ENCODE measurements around a stretch of chr18.

- RRBS, 2 experiments = no CpG with 5 or more reads among the region's 7 CpGs
CAGE:
- cytosol, long polyA minus RNA = no peak
- cytosol, long polyA plus RNA = no peak
- long polyA plus RNA = no peak
- nucleus, long polyA minus RNA = no peak
- nucleus, long polyA plus RNA = no peak
Measured at GRCh38 chr18:44507377-44508339, 173.0 kb upstream of the SETBP1 start.

- RRBS, 2 experiments = no CpG with 5 or more reads among the region's 8 CpGs
CAGE:
- cytosol, long polyA minus RNA = no peak
- cytosol, long polyA plus RNA = no peak
- long polyA plus RNA = no peak
- nucleus, long polyA minus RNA = no peak
- nucleus, long polyA plus RNA = no peak
Measured at GRCh38 chr18:44709476-44710091, 28.9 kb downstream of the SETBP1 start.

DNA sequence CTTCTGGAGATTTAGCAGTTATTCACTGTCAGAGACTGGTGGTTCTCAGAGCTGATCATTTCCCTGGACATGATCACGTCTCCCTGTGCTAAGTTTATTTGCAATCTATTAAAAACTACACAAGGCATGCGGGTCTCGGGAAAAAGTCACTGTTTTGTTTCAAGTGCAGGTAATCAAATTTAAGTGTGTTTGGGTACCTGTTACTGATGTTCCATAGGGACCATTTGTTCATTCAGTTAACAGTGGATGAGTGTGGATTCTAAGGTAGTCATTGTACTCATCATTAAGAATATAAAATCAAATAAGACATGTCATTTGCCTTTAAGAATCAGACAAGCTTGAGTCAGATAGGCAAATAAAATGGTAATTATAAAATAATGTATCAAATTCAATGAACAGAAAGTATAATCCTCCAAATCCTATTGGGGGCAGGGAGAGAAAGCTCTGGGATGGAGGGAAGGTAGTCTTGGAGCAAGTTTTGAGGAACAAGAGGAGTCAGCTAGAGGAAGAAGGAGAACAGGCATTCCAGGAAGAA, 47.6 kb downstream of the SETBP1 start:
- RRBS, 2 experiments = no CpG with 5 or more reads among the region's 3 CpGs
CAGE:
- cytosol, long polyA minus RNA = no peak
- cytosol, long polyA plus RNA = no peak
- long polyA plus RNA = no peak
- nucleus, long polyA minus RNA = no peak
- nucleus, long polyA plus RNA = no peak

- RRBS, 2 experiments = no CpG with 5 or more reads among the region's 4 CpGs
CAGE:
- cytosol, long polyA minus RNA = no peak
- cytosol, long polyA plus RNA = no peak
- long polyA plus RNA = no peak
- nucleus, long polyA minus RNA = no peak
- nucleus, long polyA plus RNA = no peak
Measured at GRCh38 chr18:44745379-44746214, 64.9 kb downstream of the SETBP1 start.

GRCh38 chr18:44747611-44748279, 67.1 kb downstream of the SETBP1 start:
CAGE:
- cytosol, long polyA minus RNA = no peak
- cytosol, long polyA plus RNA = no peak
- long polyA plus RNA = no peak
- nucleus, long polyA minus RNA = no peak
- nucleus, long polyA plus RNA = no peak

GRCh38 chr18:44779020-44779717, 98.5 kb downstream of the SETBP1 start:
- RRBS, 2 experiments = no CpG with 5 or more reads among the region's 9 CpGs
CAGE:
- cytosol, long polyA minus RNA = no peak
- cytosol, long polyA plus RNA = no peak
- long polyA plus RNA = no peak
- nucleus, long polyA minus RNA = no peak
- nucleus, long polyA plus RNA = no peak

- RRBS, 2 experiments = no CpG with 5 or more reads among the region's 4 CpGs
CAGE:
- cytosol, long polyA minus RNA = no peak
- cytosol, long polyA plus RNA = no peak
- long polyA plus RNA = no peak
- nucleus, long polyA minus RNA = no peak
- nucleus, long polyA plus RNA = no peak
Measured at GRCh38 chr18:44881121-44881640, 200.5 kb downstream of the SETBP1 start.

- RRBS, 2 experiments = no CpG with 5 or more reads among the region's 2 CpGs
CAGE:
- cytosol, long polyA minus RNA = no peak
- cytosol, long polyA plus RNA = no peak
- long polyA plus RNA = no peak
- nucleus, long polyA minus RNA = no peak
- nucleus, long polyA plus RNA = no peak
Measured at GRCh38 chr18:45066749-45067382, 386.2 kb downstream of the SETBP1 start.

GRCh38 chr18:45838443-45839233, 13.2 kb downstream of the SIGLEC15 start:
- RRBS, 2 experiments = 87 to 93% methylated on average over 6 to 17 of the region's 65 CpGs
CAGE:
- cytosol, long polyA minus RNA = no peak
- cytosol, long polyA plus RNA = no peak
- long polyA plus RNA = no peak
- nucleus, long polyA minus RNA = no peak
- nucleus, long polyA plus RNA = no peak

DNA sequence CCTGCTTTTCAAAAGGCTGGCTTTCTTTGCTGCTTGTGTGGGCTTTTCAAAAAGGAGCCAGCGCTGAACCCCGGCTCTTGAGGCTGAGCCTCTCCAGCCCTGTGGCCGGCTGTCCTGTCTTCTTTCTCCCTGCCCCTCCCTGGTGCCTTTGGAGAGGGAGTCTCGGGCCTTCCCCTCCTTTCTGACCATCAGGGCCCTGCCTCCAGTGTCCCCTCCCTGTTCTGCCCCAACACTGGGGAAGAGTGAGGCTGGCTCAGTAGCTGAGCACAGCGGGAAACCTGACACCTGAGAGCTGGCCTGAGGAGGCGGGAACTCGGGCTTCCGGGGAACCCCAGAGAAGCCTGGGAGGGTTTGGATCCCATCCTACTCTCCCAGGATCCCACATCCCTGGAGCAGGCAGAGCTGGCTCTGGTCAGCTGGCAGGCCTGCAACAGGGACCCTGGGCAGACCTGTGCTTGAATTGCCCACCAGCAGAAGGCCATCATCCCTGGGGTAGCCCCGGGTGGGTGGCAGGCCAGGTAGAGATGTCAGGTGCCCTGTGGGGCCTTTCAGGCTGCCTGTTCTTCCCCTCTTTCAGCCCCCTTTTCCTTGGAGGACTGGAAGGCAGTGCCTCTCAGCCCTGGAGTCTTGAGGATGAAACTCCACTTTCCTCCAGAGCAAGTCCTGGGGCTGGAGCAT, 91.2 kb downstream of the RNF165 start:
- RRBS, 2 experiments = no CpG with 5 or more reads among the region's 9 CpGs
CAGE:
- cytosol, long polyA minus RNA = no peak
- cytosol, long polyA plus RNA = no peak
- long polyA plus RNA = no peak
- nucleus, long polyA minus RNA = no peak
- nucleus, long polyA plus RNA = no peak

GRCh38 chr18:46803312-46803992, 46.6 kb upstream of the ST8SIA5 start:
- RRBS, 2 experiments = no CpG with 5 or more reads among the region's 2 CpGs
CAGE:
- cytosol, long polyA minus RNA = no peak
- cytosol, long polyA plus RNA = no peak
- long polyA plus RNA = no peak
- nucleus, long polyA minus RNA = no peak
- nucleus, long polyA plus RNA = no peak

DNA sequence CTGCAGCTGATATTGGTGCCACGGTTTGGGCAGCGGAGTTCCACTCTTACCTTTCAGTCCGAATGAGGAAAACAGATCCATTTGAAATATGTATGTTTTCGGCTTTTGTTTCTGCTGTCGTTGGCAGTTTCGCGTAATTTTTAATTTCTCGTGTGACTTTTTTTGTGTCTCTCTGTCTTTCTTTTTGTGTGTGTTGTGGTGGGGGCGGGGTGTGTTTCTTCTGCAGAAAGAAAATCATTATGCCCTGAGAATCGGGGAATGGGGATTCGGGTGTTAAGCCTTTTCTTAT, 4.2 kb downstream of the ELOA2 start:
- RRBS, 2 experiments = no CpG with 5 or more reads among the region's 11 CpGs
CAGE:
- cytosol, long polyA minus RNA = no peak
- cytosol, long polyA plus RNA = no peak
- long polyA plus RNA = no peak
- nucleus, long polyA minus RNA = no peak
- nucleus, long polyA plus RNA = no peak

- RRBS, 2 experiments = no CpG with 5 or more reads among the region's 2 CpGs
CAGE:
- cytosol, long polyA minus RNA = no peak
- cytosol, long polyA plus RNA = no peak
- long polyA plus RNA = no peak
- nucleus, long polyA minus RNA = no peak
- nucleus, long polyA plus RNA = no peak
Measured at GRCh38 chr18:47883665-47884160, 46.7 kb downstream of the SMAD2 start.

DNA sequence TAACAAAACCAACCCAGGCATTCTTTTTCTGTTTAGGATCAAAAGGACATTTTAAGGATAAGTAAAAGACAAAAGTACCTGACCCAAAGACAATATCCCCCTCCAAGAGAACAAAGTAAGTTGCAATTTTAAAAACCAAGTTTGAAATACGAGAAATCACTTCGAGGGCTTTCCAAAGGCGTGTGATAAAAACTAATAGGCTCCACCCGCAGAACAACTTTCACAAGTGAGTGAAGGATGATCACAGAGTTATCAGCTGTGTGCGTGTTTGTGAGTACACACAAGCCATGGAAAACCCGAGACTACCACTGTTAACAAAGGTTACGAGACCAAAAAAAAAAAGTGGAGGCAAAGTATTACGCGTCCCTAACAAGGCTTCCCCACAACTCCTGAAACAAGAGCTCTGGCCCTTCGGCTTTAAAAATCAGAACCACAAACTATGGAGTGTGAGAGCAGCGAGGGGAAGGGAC, 766 bp downstream of the SMAD2 start:
- RRBS, 2 experiments = no CpG with 5 or more reads among the region's 11 CpGs
CAGE:
- cytosol, long polyA minus RNA = no peak
- cytosol, long polyA plus RNA = no peak
- long polyA plus RNA = no peak
- nucleus, long polyA minus RNA = no peak
- nucleus, long polyA plus RNA = no peak

DNA sequence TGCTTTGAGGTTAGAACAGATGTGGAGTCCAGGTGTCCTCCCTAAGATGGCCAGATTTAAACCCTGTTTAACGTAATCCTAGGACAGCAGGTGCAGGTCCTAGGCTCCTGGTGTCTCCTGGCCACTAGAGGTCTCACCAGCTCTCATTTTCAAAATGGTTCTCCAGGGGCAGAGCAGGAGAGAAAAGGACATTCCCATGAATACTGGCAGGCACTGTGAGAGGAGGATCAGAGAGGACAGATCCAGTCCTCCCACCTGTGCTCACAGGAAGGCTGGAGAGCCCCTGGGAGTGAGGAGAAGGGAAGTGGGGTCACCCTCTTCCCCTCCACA, 100.6 kb upstream of the SMAD2 start:
- RRBS, 2 experiments = no CpG with 5 or more reads among the region's 1 CpG
CAGE:
- cytosol, long polyA minus RNA = no peak
- cytosol, long polyA plus RNA = no peak
- long polyA plus RNA = no peak
- nucleus, long polyA minus RNA = no peak
- nucleus, long polyA plus RNA = no peak

DNA sequence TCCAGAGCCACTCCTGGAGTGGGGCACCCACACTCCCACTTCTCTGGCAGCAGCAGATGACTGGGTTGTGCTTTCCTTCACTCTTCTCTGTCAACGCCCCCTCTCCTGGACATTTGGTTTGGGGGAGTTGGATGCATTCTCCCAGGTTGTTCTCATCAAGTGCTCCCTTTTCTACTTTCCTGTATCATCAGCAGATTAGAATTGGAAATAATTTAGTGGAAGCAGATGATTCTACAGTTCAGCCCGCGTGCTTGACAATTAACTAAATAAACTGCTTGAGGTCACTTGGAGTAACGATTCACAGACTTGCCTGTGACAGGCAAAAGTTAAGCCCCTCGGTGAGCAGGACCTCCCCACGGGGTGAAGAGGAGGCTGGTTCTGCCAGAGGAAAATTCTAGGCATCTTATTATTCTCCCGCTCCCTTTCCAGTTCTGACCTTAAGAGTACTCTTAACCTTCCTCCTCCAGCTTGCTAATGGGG, 169.6 kb upstream of the SMAD2 start:
- RRBS, 2 experiments = no CpG with 5 or more reads among the region's 7 CpGs
CAGE:
- cytosol, long polyA minus RNA = no peak
- cytosol, long polyA plus RNA = no peak
- long polyA plus RNA = no peak
- nucleus, long polyA minus RNA = no peak
- nucleus, long polyA plus RNA = no peak

DNA sequence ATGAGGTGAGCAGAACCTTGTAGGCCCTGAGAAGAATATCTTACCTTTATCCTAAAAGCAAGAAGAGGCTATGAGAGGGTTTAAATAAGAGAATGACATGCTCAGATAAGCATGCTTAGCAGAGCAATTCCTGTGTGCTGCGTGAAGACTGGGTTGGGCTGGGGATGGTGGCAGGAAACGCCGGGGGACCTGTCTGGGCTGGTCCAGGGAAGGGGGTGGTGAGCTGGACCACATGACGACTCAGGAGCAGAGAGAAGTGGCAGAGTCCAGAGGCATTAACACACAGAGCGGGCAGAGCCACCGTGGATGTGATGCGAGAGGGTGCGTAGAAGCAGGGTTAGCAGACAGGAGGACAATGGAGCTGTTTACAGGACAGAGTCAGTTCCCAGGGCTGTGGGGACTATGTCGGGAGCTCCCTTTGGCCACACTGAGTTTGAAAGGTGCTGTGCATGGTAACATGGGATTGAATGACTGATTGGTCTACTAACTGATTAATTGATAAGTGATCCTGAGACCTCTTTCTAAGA, 84.5 kb downstream of the ZBTB7C start:
- RRBS, 2 experiments = no CpG with 5 or more reads among the region's 9 CpGs
CAGE:
- cytosol, long polyA minus RNA = no peak
- cytosol, long polyA plus RNA = no peak
- long polyA plus RNA = no peak
- nucleus, long polyA minus RNA = no peak
- nucleus, long polyA plus RNA = no peak

- RRBS, 2 experiments = no CpG with 5 or more reads among the region's 13 CpGs
CAGE:
- cytosol, long polyA minus RNA = no peak
- cytosol, long polyA plus RNA = no peak
- long polyA plus RNA = no peak
- nucleus, long polyA minus RNA = no peak
- nucleus, long polyA plus RNA = no peak
Measured at GRCh38 chr18:48356766-48357726, 52.1 kb downstream of the ZBTB7C start.

DNA sequence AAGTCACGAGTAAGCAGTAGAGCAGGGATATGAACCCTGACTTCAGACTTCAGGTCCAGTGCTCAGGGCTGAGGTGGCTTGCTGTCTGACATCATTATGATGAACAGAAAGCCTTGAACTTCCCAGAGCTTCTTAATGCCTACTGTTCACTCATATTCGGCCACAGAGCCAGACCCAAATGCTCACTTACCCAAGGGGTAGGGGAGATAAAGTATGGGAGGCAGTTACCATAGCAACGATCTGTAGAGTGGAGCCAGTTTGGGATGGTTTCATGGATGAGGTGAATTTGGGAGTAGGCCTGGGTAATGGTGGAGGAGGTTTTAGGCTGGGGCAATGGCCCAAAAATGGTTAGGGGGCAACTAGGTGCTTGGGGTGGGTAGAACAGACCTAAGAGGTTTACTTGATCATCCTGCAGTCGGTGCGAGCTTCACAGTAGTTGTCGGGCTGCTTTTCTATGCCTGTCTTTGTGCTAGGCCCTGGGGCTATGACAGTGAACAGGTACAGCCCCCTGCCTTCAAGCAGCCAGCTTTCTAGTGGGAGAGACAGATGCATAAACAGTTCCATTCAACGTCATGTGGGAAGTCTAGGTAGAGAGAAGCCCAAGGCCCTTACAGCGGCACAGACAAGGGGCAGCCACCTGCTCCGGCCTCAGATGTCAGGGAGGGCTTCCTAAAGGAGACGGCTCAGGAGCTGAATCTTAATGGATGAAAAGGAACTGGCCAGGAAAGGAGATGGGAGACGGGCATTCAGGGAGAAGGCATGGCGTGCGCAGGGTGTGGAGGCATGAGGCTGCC, 5.7 kb downstream of the CTIF start:
- RRBS, 2 experiments = no CpG with 5 or more reads among the region's 13 CpGs
CAGE:
- cytosol, long polyA minus RNA = no peak
- cytosol, long polyA plus RNA = no peak
- long polyA plus RNA = no peak
- nucleus, long polyA minus RNA = no peak
- nucleus, long polyA plus RNA = no peak

DNA sequence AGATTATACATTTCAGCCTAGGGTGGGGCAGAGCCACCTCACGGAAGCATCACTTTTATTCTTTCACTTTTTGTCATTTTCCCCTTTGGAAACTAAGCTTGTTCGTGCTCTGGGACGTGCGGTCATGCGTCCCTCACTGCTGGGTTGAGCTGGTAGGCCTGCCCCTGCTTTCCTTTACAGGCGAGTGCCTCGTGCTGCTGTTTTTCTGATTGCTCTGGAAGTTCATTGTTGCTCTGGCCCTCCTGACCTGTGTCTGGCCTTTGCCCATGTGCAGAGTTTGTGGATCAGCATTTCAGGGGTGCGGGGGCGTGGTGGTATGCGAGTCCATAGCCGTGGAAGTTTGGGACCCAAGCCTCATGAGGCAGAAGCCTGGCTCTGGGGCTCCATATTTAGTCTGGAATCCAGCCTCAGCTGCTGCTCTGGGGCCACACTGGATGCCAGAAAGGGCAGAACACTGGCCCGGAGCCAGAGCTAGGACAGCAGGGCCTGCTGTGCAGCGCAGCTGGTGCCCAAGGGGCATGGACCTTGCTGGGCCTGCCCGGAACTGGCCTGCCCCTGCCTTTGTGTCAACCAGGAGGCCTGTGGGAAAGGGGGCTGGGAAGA, 51.1 kb downstream of the CTIF start:
- RRBS, 2 experiments = 81 to 86% methylated on average over 2 of the region's 14 CpGs
CAGE:
- cytosol, long polyA minus RNA = no peak
- cytosol, long polyA plus RNA = no peak
- long polyA plus RNA = no peak
- nucleus, long polyA minus RNA = no peak
- nucleus, long polyA plus RNA = no peak